REH cell (cell line): ENCODE measurements around the genes SIRT1 and DNA2.

DNA sequence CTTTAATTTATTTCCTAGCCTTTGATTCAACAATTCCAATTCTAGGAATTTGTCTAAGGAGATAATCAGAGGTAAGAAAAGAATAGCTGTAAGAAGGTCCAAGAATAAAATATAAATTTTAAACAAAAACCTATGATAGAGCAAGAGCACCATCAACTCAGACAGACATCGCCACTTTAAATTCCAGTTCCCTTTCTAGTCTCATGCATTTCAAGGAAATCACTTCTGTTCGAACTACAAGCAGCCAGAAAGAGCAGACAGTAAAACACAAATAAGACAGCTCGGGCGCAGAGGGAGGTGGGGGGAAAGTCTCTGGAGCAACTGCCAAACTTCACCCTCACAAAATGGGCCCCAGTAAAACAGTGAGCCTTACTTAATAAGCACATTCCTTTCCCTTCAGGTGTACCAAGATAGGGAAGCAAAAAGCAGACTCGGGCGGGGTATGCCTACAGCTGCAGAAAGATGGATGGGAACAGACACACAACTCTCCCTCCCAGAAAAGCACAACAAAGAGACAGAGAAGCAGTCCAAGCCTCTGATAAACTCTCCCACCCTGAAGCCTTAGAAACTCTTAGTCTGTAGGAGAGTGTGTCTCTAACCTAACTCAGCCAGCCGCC, 9.2 kb downstream of the DNAJC12 start:
- PRO-cap = no peak

GRCh38 chr10:67883885-67884874, at the start of gene SIRT1:
Gene SIRT1 (plus strand): TSS chr10:67884656.
- PRO-cap = bidirectional peak, plus-strand start at chr10:67884659, minus-strand start at chr10:67884458

DNA sequence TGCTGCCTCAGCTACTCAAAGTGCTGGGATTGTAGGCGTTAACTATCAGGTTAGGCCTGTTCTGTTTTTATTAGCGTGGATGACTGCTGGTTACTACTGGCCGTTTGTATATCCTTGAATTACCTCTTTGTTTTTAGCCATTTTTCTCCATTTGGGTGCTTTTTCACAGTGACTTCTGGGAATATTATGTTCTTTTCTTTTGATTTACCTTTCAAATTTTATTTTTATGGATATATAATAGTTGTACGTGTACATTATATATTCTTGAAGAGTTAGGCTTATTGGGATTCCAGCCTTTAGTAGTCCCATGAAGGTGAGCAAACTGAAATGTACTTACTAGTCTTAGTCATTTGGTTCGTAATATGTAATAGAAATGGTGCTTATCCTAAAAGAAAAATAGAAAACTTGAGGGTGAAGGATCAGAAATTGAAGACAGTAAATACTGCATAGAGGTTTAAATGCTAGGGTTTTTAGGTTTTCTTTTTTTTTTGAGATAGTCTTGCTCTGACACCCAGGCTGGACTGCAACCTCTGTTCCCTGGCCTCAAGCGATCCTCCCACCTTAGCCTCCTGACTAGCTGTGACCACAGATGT, 16.3 kb downstream of the SIRT1 start:
- PRO-cap = no peak

GRCh38 chr10:68111507-68112099, 2.3 kb downstream of the MYPN start:
- PRO-cap = no peak

GRCh38 chr10:68405959-68406697, 949 bp downstream of the RUFY2 start:
- PRO-cap = bidirectional peak, plus-strand start at chr10:68406601, minus-strand start at chr10:68406482

DNA sequence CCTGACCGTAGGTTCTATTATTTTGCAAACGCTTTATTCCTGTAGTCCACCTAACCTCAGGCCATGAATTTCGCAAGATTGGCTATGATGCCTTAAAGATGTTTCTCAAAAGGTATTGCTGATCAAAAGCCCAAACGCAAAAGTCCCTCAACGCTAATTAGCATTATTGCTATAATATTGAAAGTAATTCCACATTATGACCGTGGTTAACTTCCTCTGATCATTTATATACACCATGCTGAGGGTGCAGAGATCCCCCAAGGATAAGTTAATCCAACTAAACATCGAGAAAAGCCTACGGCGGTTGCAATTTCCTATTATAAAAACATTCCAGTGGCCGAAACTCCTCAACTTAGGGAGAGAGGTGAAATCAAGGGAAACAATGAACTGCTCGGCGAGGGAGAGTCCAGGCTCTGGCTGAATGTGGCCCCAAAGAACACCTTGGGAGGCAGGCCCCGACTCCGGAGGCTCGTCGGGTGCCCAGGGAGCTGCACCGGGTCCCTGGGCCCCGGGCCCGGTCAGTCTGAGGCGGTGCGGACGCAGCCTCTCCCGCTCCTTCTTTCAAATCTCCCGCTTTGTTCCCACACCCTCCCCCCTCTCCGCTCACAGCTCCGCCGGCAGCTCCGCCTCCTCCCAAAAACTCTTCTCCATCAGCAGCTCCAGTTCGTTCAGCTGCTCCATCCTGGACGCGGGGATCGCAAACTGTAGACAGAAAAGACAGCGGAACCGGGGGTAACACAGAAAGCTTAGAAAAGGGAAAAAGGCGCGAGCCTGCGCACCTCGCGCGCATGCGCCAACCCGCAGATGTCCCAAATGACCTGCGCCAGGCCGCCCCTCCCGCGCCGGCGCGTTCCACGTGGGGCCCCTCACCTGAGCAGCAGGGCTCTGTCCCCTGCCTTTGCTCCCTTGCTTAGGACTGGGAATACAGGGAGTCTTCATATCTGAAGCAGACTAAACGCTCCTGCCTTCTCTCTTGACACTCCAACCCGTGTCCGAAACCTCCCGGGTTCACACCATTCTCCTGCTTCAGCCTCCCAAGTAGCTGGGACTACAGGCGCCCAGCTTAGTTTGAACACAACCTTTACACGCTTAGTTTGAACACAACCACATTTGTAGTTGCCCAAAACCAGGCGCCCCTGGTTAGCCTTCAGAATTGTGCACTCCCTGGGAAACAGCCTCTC, at the start of gene DNA2:
TSS of gene DNA2 (minus strand) at position 790 of the 1,181 bp plus-strand sequence.
- PRO-cap = bidirectional peak, plus-strand start at position 803 of the sequence, minus-strand start at position 708 of the sequence

- PRO-cap = no peak
Observed at GRCh38 chr10:68599173-68599930, 39.2 kb downstream of the TET1 start.

- PRO-cap = no peak
Observed at GRCh38 chr10:68876823-68877336, 24.2 kb upstream of the DDX50 start.

- PRO-cap = no peak
Observed at GRCh38 chr10:69056628-69057195, 31.2 kb upstream of the SRGN start.

DNA sequence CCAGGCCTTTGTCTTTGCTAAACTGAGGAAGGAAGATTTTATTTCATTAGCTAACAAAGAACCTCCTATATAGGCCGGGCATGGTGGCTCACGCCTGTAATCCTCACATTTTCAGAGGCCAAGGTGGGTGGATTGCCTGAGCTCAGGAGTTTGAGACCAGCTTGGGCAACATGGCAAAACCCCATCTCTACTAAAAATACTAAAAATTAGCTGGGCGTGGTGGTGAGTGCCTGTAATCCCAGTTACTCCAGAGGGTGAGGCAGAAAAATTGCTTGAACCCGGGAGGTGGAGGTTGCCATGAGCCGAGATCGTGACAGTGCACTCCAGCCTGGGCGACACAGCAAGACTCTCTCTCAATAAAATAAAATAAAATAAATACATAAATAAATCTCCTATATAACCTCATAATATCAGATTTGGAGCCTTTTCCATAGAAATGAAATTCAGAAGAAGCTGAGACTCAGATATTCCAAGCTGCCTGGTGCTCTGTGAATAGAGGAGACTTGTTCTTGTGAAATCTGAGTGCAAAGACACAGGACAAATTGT, 7.7 kb downstream of the SRGN start:
- PRO-cap = no peak

- PRO-cap = no peak
Observed at GRCh38 chr10:69096103-69096540, 8.2 kb downstream of the SRGN start.

DNA sequence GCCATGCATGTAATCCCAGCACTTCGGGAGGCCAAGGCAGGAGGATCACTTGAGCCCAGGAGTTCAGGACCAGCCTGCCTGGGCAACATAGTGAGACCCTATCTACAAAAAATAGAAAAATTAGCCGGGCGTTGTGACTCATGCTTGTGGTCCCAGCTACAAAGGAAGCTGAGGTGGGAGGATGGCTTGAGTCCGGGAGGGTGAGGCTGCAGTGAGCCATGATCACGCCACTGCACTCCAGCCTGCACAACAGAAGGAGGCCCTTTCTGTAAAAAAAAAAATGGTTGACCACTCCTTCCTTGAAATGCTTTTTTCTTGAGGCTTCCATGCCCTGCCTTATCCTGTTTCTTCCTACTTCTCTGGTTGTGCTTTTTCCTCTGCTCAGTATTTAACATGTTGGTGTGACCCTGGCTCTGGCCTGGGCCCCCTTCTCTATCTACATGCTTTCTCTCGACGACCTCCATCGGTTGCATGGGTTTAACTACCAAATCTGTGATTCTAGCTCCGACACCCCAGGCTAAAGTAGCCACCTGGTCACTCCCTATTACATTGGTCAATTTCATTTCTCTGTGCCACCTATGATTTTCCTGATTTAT, 14.0 kb downstream of the SRGN start:
- PRO-cap = no peak

DNA sequence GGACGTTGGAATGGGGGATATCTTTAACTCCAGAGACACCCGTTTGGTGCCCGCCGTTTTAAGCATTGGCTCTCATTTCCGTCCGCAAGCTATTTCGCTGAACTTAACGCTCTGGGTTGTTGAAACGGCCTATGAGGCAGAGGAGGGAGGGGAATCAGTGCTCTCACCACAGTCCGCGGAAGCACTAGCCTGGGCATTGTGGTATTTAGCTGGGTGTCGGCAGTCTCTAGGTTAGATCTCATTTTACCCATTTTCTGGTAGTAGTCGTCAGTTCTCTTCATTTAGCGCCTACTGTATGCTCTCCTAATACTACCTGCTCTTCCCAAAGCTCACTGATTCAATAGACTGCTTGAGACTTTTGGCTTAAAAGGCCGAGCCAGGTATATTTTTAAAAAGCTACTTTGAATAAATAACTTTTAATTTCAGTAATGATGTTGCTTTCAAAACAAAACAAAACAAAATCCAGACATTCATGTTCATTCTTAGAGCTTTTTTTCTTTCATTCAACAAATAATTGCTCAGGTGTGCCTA, 922 bp downstream of the VPS26A start:
- PRO-cap = bidirectional peak, plus-strand start at position 169 of the sequence, minus-strand start at position 96 of the sequence

DNA sequence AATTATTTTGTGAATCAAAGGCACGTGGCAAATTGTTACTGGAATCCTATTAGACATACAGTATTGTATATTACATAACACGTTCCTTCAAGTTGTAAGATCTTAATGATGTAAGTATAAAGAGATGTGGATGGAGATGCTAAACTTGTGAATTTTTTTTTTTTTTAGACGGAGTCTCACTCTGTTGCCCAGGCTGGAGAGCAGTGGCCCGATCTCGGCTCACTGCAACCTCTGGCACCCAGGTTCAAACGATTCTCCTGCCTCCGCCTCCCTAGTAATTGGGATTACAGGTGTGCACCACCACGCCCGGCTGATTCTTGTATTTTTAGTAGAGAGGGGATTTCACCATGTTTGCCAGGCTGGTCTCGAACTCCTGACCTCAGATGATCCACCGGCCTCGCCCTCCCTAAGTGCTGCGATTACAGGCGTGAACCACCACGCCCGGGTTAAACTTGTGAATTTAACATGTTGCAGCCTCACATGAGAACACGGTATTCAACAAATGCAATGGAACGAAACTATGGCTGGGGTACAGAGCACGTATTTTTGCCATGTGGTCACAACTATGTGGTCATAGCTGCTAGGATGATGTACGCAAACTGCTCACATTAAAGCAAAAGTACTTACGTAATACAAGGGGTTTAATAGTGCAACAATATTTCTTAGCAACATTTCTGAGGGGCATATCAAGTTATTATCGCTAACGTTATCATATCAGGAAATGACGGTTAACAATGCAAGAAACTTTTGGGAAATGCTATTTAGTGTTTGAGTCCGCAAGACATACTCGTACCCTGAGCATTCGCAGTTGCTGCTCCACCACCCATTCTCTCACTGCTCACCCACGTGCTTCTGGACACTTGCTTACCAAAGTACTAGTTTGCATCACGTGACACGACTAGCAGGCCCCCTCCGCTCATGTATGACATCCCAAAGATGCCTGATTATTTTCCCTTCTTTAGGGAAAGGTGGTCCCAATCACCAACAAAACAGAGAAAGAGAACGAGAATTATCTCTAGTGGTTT, 645 bp upstream of the SUPV3L1 start:
- PRO-cap = bidirectional peak, plus-strand start outside the sequence, minus-strand start at position 844 of the sequence

DNA sequence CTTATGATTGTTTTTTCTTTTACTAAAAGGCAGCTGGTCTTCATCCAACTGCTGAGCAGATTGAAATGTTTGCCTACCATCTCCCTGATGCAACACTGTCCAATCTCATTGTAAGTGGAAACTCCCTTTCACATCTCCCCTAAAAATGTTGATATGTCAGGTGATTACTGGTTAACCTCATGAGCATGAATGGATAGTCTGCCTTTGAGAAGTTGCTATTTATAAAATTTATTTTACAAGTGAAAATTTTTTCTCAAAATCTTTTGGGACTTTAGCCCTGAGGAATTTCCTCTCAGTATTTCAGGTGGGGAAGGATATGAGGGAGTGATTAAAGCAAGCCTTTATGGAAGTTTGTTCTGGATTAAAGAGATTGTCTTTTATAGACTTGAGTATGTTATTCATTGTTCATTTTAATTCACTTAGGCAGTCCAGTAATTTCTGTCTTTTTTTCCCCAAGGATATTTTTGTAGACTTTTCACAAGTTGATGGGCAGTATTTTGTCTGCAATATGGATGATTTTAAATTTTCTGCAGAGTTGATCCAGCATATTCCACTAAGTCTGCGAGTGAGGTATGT, 17.6 kb upstream of the HKDC1 start:
- PRO-cap = no peak

GRCh38 chr10:69316477-69316702, 2.3 kb upstream of the HK1 start:
- PRO-cap = no peak

DNA sequence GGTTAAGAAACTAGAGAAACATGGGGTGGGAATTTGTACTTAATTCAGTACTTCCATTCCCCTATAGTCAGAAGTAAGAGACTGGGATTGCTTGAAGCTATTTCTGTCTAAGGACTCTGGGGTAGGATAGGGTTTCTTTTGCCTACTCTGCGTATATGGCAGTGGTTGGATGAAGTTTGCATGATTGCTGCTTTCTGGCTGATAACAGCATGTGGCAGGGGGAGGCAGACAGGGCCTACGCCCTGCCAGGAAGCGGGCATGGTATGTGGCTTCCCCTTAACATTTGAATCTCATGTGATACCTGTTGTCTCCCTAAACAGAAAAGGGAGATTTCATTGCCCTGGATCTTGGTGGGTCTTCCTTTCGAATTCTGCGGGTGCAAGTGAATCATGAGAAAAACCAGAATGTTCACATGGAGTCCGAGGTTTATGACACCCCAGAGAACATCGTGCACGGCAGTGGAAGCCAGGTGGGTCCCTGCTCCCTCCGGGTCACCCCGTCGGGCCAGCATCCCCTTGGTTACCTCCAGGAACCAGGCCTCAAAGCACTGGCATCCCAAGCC, 41.0 kb downstream of the HK1 start:
- PRO-cap = no peak

GRCh38 chr10:69362138-69363554, 44.0 kb downstream of the HK1 start:
- PRO-cap = no peak

- PRO-cap = no peak
Observed at GRCh38 chr10:69384107-69384744, 32.5 kb downstream of the TACR2 start.

DNA sequence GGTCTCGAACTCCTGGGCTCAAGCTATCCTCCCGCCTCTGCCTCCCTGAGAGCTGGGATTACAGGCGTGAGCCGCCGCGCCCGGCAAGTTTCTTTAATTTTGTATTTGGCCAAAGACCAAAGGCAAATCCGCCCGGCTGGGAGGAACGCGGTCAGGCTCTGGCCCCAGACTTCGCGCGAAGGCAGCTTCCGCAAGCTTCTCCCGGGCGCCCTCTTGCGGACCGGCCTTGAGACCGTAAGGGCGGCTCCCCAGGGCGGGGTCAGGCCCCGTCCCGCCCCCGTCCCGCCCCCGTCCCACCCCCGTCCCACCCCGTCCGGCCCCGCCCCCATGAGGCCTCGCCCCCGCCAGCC, 8.2 kb downstream of the TACR2 start:
- PRO-cap = bidirectional peak, plus-strand start outside the sequence, minus-strand start at position 174 of the sequence